Camera-type eye (tissue), 1 donor: ENCODE measurements around a stretch of chrX.

GRCh38 chrX:38850819-38851230 is 49.6 kb downstream of the MID1IP1 start:
- RAMPAGE, long total RNA = no peak

GRCh38 chrX:39226401-39226893 is 425.2 kb downstream of the MID1IP1 start:
- RAMPAGE, long total RNA = no peak

- RAMPAGE, long total RNA = no peak
Observed at GRCh38 chrX:39309150-39310227, 508.2 kb downstream of the MID1IP1 start.

DNA sequence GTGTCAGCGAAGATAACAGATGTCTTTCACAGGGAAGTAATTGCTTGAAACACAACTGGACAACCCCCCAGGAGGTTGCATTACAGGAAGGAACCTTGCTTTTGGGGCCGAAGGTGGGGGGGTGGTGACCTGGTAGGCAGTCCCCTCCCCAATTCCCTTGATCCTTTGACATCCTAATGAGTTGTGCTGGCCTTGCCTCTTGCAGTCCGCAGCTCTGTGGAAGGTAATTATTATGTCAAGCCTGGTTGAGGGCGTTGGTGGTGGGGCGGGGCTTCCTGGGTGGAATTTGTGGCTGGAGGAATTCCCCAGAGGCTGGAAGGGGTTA is 367.3 kb downstream of the BCOR start:
- RAMPAGE, long total RNA = no peak

GRCh38 chrX:40007473-40008189 is 90.1 kb downstream of the BCOR start:
- RAMPAGE, long total RNA = no peak

DNA sequence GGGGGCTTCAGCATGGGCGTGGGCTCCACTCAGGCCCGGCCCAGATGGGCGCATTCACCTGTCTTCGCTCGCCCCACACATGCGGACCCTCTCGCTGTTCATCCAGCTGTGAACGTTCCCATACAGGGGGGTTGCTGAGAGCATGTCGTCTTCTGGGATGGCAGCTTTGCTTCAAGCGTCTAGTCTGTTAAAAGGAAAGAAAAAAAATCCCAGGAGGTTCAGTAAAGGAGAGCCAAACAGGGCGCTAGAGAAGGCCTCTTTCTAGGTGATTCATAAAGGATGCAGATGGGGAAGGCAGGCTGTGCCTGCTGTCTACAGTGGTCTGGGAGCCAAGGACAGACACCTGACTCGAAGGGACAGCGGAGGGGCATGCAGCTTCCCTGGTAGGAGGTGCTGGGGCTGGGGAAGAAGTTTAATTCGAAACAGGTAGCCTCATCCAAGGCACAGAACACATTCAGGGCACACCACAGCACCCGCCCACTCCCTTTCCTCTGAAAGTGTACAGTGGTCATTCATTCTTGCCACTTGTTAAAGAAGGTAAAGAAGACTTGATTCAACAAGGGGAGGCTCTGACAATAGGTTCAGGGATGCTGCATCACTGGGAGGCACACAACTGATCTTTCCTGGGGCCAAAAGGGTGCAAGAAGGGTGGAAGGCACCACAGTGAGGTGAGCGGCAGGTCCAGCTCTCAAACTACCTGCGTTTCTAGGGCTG is 19.8 kb downstream of the BCOR start:
- RAMPAGE, long total RNA = no peak

DNA sequence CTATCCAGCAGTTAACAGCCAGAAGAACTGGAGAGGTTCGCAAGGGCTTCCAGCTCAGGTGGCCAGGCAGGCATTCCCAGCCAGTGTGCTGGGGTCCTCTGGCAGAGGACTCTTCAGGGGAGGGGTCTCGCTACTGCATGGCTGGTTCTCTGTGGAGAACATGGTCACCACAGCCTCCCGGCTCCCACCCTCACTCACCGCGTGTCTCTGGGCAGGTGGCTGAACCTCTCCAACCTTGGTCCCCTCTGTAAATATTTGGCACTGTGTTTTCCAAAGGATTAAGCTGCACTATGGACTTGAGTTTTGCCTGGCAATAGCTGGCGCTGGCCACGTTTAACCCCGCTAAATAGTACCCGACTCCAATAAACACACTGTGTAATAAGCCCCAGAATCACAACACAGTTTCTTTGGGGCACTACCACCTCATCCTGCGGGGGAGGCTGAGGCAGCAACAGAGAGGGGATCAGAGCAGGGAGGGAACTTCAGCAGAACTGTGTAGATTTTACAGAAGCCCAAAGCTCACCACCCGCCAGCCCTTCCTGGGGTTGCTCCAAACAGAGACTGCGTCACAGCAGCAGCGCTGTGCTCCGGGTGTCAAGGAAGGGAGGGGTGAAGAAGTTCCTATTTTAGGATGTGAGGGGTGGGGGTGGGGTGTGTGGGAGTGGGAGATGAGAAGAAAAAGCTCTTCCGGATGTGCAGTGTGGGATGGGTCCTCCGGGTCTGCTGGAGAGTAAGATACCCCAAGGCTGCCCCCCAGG is 15.1 kb downstream of the BCOR start:
- RAMPAGE, long total RNA = no peak

GRCh38 chrX:40095344-40095588 is 2.5 kb downstream of the BCOR start:
- RAMPAGE, long total RNA = no peak

- RAMPAGE, long total RNA = no peak
Observed at GRCh38 chrX:40156180-40156417, 58.3 kb upstream of the BCOR start.

DNA sequence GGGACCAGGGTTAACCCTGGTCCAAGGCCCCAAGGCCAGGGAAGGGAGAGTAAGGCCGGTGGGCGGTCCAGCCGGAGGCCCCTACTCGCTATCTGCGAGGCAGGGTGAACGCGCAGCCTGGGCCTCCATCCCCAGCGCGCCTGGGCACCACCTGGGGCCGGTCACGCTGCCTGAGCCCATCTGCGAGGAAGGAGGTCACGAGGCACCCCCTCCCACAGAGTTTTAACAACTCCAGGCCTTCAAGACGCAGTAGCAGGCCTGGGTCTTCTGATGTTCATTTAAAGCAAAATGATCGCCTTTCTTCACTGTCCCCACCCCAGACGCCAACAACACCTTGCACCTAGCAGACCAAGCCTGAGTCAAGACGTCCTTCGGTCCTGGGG is 72.1 kb upstream of the BCOR start:
- RAMPAGE, long total RNA = no peak

DNA sequence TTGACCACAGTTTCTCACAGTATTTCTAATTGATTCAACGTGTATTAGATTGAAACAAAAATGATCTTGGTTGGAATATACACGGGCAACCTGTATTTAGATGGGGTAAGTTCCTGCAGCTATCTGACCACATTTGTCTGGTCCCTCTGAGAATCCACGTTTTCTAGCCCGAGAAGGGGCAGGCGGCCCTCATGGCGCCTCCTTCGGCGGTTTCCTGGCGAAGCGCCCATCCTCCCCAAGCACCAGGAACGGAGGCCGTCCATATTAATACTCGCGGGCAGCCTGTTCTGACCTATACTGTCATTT is 77.0 kb upstream of the BCOR start:
- RAMPAGE, long total RNA = no peak

DNA sequence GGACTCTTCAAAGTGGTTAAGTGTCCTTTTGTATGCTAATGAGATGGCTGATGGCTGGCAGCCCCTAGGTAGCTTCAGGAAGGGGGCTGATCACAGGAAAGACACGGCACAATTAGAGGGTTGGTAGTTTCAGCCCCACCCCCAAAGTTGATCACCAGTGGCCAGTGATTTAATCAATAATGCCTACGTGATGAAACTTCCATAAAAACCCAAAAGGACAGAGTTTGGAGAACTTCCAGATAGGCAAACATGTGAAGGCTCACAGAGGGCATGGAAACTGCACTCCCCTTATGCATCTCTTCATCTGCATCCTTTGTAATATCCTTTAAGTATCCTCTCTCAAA is 16.5 kb upstream of the CXorf38 start:
- RAMPAGE, long total RNA = no peak

DNA sequence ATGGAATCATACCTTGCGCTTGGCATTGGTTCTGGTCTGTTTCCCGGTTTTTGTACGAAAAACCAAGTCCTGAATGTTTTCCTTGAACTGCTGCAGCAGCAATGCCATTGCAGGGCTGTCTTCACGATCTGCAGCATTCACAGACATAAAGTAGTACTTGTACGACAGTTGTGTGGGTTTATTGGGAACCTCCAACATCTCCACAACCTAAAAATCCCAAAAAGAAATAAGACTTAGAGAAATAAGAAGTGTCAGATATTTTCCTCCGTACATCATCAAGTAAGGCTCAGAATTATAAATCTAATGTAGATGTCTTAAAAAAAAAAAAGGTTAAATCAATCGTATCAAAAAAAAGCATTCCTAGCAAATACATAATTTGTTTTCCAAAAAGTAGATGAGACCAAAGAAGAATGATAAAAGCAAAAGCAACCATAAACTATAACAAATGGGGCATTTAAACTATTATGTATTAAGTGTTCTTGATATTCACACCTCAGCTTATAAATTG is 42.6 kb downstream of the MED14 start:
- RAMPAGE, long total RNA = no peak

- RAMPAGE, long total RNA = no peak
Observed at GRCh38 chrX:40727451-40727957, 7.8 kb downstream of the MED14 start.

- RAMPAGE, long total RNA = no peak
Observed at GRCh38 chrX:40933345-40934339, 151.6 kb upstream of the USP9X start.

DNA sequence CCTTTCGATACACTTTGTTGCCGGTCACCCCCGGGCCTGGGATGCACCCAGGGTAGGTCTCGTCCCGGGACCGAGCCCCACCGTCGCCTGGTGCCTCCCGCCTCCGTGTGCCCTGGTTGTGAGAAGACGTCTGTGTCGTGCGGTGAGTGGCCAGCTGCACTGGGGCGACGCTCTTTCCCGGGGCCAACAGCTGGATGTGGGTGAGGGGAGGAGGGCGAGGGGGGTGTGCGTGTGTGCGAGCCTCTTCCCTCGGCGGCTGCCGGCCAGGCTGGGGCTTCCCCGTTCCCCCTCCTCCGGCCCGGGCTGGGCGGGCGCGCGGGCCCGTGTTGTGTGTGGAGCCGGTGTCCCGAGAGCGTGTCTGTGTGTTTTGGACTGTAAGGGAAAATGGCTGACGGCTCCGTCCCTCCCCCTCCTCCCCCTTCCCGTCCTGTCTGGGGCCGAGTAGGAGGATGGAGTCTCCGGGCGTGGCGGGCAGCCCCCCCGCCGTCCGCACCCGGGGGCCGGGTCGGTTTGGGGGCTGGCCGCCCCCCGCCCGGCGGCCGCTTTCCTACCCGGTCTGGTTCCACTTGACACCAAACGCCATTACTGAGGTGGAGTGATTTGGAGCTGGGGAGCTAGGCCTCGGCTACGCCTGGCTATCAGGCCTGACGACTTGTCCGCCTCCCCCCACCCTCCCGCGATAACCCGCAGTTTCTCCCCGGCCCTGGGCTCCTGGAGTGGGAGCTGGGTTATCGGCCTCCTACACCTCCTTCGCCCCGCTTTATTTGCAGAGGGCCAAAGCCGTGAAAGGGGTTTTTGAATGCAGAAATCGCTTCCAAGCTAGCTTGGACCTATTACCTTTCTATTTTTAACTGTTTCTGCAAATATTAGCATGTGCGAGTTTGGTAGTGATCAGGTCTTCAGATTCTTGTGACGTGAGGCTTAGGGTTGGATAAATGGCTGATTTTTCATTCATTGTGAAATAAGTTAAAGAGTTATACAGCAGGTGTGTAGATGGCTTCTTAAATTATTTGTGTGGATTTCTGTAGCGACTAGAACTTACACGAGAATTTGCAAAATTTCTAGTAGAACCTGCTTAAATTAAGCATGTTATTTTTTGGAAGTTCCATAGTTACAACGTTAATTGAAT is 1.1 kb downstream of the USP9X start:
- RAMPAGE, long total RNA = no peak

DNA sequence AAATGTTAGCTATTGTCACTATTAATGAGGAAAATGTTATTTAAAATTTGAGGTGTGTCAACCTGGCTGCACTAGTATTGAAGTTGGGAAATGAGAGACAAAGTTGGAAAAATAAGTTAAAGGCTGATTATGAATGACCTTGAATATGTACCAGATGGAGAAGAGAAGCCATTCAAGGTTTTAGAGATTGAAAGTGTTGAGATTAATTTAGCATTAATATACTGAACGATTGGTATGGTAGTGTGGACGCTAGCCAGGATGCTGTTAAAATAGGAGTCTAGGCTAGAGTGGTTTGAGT is 25.4 kb downstream of the USP9X start:
- RAMPAGE, long total RNA = no peak

GRCh38 chrX:41114101-41114446 is 28.8 kb downstream of the USP9X start:
- RAMPAGE, long total RNA = no peak

DNA sequence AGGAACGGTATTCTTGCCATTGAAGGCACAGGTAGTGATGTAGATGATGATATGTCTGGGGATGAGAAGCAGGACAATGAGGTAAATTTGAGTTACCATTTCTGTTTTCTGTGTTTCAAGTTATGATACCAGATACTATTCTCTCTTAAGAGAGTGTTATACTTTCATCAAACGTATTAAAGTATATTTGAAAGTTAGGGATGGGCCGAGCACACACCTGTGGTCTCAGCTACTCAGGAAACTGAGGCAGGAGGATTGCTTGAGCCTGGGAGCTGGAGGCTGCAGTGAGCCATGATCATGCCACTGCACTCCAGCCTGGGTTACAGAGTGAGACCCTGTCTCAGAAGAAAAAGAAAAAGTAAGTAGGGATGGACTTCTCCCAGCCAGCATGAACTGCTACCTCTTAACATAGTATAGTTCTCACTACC is 116.0 kb downstream of the USP9X start:
- RAMPAGE, long total RNA = no peak

DNA sequence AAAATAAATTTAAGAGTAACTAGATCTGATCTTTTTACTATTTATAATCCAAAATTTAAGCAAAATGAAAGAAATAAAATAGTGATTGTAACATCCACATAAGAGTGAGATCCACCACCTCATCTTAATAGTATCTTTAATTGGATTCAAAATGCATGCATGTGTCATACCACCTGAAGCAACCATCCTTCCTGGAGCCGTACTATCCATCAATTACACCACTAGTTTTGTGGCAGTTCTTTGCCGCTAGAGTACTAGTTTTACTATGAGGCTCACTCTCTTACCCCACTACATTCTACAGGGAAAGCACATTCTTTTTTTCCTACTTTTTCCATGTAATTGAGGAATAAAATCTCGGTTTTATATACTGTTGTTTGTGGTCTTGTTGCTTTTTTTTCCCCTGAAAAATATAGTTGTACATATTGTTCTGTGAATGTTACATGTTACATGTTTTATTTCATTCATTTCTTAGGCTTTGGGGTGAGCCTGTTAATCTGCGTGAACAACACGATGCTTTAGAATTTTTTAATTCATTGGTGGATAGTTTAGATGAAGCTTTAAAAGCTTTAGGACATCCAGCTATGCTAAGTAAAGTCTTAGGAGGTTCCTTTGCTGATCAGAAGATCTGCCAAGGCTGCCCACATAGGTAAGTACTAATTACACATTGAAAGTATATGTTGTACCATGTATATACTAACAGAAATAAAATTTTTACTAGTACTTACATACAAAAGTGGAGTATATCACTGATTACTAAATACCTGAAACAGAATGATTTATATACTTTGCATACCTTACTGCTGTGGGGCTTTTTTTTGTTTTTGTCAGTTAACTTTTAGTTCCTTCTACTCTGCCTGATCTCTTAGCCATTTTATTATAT is 123.7 kb upstream of the DDX3X start:
- RAMPAGE, long total RNA = no peak